Neural progenitor cell (in vitro differentiated cells): ENCODE results near the gene LRRC8B.

GRCh38 chr1:87826574-87827000 lies 497.9 kb downstream of the LMO4 start:
- RAMPAGE, long total RNA: no peak

- RAMPAGE, long total RNA: no peak
These were observed 356.4 kb upstream of the PKN2 start for GRCh38 chr1:88327504-88328336.

DNA sequence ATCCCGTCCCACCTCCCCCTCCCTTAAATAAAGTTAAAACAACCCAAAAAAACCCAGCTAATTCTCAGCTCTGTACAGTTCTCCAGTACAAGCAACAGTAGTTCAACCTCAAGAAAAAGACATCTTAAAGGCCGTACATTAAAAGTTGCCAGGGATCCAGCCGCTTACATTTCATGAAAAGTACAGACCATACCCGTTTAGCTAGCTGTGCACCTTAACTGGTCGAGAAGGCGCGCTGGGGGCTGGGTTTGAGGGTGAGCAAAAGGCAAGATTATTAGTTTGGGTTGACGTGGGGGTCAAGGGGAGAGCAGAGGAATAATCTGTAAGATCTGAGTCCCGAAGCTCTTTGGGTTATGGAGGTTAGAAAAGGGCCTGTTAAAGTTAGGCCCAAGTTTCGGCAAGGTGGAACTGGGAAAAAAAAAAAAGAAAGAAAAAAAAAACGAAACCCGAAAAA lies 574 bp upstream of the PKN2 start:
- RAMPAGE, long total RNA: no peak

GRCh38 chr1:88684843-88685426 lies 862 bp downstream of the PKN2 start:
- RAMPAGE, long total RNA: no peak

DNA sequence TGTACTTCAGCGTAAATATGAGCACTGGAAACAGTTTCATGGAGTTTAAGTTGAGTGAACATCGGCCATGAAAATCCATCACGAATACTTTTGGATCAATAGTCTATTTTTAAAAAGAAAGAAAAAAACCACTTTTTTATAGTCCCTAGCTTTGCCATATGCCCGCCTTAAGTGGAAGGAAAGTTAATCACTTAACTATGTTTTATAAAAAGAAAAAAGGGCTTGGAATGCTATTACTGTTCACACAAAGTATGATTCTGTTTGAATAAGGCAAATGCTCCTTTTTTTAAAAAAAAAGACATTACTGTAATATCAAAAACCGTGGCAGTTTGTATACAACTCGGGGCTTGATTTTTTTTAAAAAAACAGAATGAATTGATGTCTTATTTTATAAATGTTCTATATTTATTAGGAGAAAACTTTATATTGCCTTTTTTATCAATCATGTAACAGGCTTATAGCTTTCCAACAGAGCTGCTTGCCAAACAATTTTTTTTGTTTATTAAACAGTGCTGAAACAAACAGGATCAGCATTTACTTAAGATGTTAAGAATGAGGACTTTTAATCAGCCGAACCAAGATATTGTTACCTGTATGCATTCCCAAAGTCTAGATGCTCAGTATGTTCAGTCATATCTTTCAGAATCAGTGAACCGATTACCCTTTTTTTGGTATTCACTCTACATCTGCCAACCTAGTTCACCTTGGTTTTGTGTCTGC lies 57.6 kb downstream of the GTF2B start:
- RAMPAGE, long total RNA: no peak

GRCh38 chr1:89523892-89524954 lies at the start of gene LRRC8B:
LRRC8B (plus strand) TSS chr1:89524829.
- RAMPAGE, long total RNA: no peak

DNA sequence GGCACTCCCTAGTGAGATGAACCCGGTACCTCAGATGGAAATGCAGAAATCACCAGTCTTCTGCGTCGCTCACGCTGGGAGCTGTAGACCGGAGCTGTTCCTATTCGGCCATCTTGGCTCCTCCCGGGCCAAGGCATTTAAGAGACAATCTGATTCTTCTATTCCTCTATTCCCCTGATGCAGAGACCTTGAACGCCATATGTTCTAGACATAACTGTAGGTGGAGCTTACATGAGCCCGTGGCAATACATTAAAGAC lies 68.0 kb upstream of the LRRC8D start:
- RAMPAGE, long total RNA: no peak

GRCh38 chr1:89754370-89754981 lies 66.4 kb upstream of the LRRC8D start:
- RAMPAGE, long total RNA: no peak

DNA sequence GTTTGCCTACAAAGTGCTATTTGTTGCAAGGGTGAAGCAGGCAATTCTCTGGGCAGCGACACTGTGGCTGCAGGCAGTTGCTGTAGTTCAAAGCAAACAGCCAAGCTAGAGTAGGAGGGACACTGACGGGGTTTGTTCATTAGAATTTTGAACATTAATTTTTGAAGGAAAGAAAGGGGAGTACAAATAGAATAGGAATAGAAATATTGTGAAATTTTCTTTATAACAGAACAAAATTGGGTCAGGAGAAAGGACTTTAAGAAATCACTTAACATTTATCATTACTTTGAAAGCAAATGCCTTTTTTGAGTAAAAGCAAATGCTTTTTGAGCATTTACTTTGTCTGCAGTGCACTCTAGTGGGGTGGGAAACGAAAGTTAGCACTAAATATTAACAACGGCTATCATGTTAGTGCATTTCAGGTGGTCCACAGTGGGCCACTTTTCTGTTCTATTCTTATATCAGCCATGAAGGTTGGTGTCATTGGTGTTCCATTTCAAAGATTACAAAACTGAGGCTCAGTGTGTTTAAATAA lies 13.2 kb downstream of the LRRC8D start:
- RAMPAGE, long total RNA: no peak

DNA sequence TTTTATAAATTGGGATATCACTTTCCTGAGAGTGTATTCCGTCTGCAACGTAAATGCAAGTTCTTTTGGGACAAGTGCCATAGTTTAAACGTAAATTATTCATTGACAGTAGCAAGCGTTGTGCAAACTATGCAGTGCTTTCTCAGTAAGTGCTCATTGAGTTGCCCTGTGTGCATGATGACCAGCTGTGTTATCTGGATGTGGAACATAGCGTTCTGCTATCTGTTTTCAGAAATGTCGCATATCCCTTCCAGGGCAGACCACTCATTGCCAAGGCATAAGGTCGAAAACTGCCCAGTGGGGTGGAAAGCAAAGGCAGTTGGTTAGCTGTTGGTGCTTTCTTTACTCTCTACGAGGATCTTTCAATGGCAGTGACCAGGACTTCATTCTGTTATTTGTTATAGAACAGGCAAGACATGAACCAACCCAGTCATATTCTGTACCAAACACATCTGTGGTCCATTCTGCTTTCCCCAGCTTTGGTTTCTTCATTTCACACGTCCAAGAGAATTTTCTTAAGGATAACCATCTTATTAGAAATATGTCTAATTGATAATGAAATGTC lies 51.3 kb downstream of the LRRC8D start:
- RAMPAGE, long total RNA: no peak

DNA sequence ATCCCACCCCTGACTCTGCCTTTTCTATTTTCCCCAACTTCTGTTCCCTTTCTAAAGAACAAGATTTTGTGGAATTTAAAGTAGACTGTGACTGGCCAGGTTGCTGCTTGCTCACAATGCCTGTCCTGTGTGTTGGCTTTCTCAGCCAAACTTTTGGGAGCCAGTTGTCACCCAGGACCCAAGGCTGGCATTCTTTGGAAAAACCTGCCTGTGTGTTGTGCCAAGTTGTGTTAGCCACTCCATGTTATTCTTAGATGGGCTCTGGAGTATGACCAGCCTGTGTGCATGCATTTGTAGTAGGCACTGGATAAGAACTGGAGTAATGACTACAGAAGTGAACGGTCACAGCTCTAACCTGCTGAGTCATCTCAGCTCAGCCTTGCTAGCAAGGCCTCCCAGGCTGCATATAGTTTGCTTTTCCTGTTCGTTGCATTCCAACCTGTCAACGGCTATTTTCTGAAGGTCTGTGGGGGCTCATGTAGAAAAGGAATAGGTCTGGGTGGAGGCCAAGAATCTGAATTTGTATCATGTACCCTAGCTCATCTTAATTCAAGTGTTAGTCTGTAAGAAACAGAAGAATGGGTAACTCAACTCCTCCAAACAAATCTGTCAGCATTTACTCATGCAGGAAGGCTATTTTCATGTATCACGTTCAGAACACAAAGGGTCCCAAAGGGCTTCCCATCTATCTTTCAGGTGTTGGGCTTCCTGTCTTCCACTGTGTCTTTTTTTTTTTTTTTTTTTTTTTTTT lies 85.8 kb downstream of the LRRC8D start:
- RAMPAGE, long total RNA: no peak

GRCh38 chr1:89929313-89930013 lies 65.4 kb upstream of the ZNF326 start:
- RAMPAGE, long total RNA: no peak

GRCh38 chr1:90607211-90607627 lies 109.9 kb downstream of the BARHL2 start:
- RAMPAGE, long total RNA: no peak

- RAMPAGE, long total RNA: no peak
These were observed 2.5 kb upstream of the BARHL2 start for GRCh38 chr1:90719298-90720331.

DNA sequence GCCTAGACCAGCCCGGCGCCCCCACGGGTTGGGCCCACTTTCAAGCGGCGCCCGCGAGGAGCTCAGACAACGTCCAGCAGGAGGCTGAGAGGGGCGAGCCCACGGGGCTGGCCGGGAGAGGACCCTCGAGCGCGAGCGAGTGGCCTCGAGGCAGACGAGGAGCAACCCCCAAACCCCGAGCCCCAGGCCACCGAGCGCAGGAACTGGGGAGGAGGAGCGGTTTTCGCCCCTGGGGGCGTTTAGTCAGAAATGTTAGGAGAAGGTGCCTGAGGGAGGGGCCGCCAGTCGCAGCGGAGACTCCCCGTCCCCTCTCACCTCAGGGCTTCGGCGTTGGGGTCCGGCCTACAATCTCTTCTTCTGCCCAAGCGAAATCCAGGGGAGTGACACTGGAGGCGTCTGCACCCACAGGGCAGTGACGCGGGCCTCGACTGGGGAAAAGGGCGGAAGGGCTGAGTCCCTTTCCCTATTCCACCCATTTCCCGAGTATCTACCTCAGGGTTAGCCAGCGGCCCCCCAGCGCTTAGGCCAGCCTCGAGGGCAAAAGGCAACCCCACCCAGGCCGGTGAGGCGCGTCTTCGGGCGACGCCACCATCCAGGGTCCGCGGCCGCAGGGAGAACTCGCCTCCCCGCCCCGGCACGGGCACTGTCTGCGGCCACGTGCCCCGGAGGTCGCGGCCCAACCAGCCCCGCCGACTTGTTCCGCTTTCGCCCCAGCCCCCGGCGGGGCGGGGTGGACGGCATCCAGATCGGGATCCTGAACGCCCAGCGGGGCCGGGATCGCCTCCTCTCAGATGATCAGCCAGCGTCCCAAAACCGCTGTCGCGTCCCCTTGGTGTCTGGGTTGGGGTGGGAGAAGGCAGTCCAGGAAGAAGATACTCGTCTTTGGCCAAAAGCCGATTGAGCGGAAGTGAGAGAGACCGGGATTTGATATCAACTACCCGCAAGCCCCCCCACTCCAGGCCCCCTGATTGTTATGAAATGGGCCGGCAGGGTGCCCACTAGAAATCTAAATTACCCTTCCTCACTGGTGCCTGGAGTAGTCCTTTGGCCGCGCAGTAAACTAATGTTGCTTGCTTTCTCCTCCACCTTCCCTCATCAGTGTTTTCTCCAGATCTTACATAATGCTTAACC lies 118.8 kb upstream of the BARHL2 start:
- RAMPAGE, long total RNA: no peak

DNA sequence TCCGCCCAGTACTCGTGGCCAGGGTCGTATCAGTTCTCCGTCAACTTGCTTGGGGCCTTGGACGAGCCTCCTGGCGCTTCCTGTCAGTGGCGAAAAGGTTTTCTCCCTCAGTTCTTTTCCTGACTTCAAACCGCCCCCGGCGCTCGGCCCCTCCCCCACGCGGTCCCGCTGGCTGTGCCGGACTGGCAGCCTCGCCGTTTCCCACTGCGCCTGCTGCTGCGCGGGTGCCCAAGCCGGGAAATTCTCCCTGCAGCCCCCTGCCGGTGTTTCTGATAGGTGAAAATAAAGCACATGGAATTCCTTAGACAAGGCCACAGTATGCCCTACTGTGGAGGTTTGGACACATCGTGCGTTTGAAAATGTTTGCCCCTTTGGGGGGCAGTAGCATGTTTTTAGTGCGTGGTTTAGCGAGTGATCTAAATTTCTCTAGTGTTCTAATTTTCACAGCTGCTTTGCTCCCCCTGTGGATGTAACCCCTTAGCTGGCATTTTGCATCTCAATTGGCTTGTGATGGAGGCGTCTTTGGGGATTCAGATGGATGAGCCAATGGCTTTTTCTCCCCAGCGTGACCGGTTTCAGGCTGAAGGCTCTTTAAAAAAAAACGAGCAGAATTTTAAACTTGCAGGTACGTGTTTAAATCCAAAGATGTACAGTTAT lies 684 bp downstream of the CDC7 start:
- RAMPAGE, long total RNA: no peak

DNA sequence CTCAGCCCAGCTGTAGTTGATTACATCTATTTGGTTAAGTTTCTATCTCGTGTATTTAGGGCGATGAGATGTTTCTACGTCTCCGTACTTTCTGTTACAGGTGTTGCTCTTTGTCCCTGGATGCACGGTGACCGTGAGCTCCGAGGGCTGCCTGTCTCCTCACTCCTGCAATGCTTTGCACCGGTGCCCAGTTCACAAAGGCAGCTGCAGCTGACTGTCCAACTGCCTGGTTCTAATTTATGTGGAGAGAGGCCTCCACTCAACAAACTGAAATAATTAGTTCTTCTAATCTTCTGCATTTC lies 108.3 kb downstream of the TGFBR3 start:
- RAMPAGE, long total RNA: no peak

DNA sequence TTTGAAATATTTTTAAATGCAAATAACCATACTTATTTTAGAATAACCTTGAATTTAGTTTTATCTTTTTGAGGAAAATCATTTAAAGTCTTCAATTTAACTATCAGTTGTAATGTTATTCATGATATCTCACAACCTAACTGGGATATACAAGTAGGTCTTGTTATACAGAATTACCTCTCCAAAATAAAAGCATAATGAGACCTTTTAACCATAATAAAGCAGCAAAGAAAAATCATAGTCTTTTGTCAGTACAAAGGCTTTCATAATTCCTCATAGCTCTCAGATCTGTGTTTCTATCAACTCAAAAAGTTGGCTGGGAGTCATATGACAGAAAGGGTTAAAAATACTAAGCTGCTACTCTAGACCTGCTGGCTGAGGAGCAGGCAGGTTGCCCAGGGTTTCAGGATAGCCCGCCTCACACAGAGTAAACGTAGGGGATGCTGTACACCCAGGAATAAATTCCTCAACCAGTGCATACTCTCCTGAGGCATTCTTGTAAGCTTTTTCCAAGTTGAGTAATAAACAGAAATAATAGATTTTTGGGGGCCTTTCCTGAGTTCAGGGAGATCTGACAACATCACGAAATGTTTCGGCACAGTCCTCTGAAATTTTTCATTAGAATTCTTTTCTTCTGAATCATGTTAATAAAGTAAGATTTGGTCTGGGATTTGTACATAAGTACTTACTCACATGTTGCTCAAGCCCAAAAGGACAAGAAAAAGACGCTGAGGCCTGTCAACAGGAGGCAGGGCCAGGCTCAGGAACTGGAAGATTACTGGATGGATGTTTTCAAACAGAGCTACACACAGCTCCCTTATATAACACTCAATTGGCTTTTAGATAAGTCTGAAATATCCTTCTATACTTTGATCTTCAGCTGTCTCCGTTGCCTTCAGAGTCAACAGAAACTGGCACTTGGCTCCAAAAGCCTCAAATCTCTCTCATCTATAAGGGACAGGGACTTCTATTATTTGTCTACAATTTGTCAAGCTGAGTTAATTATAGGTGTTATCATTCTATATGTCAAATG lies 41.0 kb downstream of the TGFBR3 start:
- RAMPAGE, long total RNA: no peak

DNA sequence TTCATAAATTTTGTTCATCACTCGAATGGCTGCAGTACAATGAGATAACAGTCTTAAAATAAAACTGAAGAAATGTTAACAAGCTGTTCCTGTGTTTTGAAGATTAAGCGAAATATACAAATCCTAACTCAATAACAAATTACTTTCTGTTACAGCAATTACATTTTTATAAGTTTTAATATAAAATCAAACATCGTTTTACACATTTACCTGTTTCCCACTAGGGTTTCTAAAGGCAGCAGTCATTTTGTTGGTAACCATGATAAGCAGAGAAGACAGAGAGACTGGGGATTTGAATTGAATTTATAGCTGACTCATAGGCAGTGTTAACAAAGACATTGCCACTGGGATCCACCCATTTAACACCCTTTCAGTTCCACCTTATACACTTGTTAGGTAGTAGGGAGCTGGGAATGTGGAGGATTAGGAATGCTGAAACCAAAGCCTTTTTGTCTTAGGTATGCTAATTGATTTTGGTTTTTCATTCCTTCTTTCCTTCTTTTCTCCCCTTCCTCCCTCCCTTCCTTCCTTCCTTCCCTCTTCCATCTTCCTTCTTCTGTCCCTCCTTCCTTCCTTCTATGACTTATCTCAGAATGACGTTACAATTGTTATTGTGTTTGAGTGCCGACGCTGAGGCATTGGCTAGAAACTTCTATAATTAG lies 7.4 kb upstream of the EVI5 start:
- RAMPAGE, long total RNA: no peak

GRCh38 chr1:92833041-92833899 lies 1.4 kb downstream of the RPL5 start:
- RAMPAGE, long total RNA: no peak